Heart left ventricle (tissue), 7 donors: ENCODE measurements around a stretch of chr1.

GRCh38 chr1:8360924-8361727 is 43.2 kb downstream of the SLC45A1 start:
- PRO-cap, 6 experiments, result no peak in any of the 6 experiments
- RAMPAGE, long total RNA, 2 experiments, result no peak in any of the 2 experiments
- RRBS, result 52% methylated on average over 4 of the region's 31 CpGs

DNA sequence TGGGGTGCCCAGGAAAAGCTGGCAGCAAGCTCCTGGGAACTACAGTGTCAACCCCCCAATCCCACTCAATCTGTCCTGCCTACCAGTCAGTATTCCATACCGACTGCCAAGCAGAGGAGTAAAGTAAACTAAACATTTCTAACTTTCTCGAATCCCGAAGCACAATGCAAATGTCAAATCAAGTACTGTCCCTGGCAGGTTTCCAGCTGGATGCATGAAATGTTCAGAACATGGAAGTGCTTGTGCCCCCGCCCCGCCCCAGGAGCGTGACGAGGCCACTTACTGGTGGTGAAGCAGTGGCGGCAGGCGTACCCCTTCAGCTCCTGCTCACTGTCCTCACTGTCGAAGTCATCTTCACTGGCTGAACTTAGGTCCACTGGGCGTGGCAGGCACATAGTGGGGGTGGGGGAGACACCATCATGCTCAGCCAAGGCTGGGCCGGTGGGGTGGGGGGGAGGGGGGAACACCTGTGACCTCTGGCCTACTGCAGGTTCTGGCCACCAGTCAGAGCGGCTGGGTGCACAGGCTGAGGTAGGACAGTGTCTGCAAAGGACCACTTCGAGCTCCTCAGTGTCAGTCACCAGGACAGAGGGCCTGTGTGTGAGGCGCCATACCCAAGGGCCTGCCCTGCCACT is 46.7 kb downstream of the SLC45A1 start:
- PRO-cap, 6 experiments, result peak in 1 of 6 experiments; most common plus-strand start position 339 of the sequence (in 1)
- RAMPAGE, long total RNA, 2 experiments, result no peak in any of the 2 experiments
- RRBS, result no CpG with 5 or more reads among the region's 15 CpGs

DNA sequence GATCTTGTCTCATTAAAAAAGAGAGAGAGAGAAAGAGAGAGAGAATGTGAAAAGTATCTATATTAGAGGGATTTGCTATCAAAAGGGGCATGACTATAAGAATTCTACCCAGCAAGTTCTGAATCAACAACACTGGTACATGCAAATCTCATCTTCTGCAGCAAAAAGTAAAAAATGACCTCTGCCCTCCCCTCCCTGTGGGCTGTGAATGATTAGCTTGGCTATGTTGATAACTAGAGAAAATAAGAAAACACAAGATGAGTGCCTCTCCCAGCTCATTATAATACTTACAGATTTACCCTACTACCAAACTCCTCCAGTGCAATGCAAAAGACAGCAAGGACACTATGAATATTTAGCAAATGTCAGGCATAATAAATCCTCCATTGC is 102.4 kb downstream of the SLC45A1 start:
- PRO-cap, 6 experiments, result no peak in any of the 6 experiments
- RAMPAGE, long total RNA, 2 experiments, result no peak in any of the 2 experiments

DNA sequence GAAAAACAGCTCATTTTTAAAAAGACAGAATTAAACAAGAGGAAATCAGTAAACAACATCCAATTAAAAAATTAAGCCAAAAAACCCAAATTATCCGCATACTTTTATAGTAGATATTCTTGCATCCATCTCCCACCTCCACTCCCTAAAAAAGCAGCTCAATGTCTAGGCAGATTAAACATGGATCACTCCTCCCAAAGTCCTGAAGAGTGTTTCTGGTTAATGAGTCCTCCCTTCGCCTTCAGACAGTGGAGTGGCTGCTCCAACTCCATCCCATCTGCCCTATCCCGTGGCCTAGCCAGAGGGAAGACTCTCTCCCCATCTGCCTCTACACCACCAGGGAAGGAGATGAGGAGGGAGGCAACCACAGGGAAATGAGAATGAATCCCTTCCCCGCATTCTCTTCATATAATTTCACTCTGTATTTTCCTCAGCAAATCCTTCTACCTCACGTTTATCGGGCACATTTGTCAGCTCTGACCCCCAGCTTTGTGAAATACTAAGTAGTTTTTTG is 103.8 kb downstream of the SLC45A1 start:
- PRO-cap, 6 experiments, result peak in 2 of 6 experiments; most common plus-strand start position 333 of the sequence (in 1); most common minus-strand start position 279 of the sequence (in 2)
- RAMPAGE, long total RNA, 2 experiments, result no peak in any of the 2 experiments
- RRBS, result no CpG with 5 or more reads among the region's 6 CpGs

- PRO-cap, 6 experiments, result peak in 1 of 6 experiments; most common plus-strand start chr1:8510756 (in 1)
- RAMPAGE, long total RNA, 2 experiments, result no peak in any of the 2 experiments
- RRBS, result no CpG with 5 or more reads among the region's 5 CpGs
Observed at GRCh38 chr1:8510577-8511044, 192.7 kb downstream of the SLC45A1 start.

DNA sequence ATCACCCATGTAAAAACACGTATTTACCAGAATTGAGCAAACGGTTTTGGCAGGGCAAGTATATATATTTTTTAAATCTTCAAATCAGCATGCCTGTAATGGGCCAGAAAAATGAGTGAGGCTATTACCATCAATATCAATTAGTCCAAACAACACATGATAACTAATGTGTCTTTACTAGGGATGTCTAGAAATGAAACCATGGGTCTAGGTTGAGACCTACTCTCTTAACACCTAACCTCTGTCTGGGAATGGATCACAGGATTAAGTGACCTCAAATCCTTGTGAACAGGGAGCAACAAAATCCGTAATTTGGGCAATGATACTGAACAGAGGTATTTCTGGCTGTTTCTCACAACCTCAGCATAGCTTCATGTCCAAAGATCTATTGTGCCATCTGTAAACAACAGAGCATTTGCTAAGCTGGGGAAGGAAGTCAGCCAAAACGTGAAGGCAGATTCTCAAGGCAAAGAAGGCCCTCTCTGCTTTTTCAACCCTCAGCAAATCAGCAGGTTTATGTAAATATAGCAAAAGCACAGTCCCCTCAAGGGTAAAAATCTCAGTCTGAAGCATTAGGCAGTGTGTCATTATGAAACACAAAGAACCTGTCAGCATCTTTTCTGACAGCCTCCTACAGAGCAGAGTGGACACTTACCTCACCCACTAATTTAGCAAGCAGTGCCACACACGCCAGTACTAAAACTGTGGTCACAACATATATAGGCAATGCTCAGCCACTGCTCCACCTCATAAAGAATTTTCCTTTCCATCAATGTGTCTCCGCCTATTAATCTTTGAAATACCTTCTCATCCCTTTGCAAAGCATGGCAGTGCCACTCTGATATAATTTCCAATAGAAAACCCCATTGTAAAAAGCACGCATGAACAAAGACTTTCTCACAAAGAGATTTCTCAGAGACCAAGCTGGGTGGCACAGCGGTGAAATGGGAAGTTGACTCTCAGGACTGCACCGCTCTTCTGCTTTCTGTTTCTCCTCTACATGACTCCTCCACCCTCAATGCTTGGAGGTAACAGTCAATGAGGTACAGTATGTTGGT is 188.1 kb downstream of the RERE start:
- PRO-cap, 6 experiments, result peak in 1 of 6 experiments; most common plus-strand start position 693 of the sequence (in 1)
- RAMPAGE, long total RNA, 2 experiments, result no peak in any of the 2 experiments
- RRBS, result no CpG with 5 or more reads among the region's 9 CpGs

GRCh38 chr1:8660117-8660847 is 157.2 kb downstream of the RERE start:
- PRO-cap, 6 experiments, result no peak in any of the 6 experiments
- RAMPAGE, long total RNA, 2 experiments, result no peak in any of the 2 experiments
- RRBS, result no CpG with 5 or more reads among the region's 7 CpGs

- PRO-cap, 6 experiments, result no peak in any of the 6 experiments
- RAMPAGE, long total RNA, 2 experiments, result no peak in any of the 2 experiments
- RRBS, result no CpG with 5 or more reads among the region's 4 CpGs
Observed at GRCh38 chr1:8663032-8663799, 154.2 kb downstream of the RERE start.

DNA sequence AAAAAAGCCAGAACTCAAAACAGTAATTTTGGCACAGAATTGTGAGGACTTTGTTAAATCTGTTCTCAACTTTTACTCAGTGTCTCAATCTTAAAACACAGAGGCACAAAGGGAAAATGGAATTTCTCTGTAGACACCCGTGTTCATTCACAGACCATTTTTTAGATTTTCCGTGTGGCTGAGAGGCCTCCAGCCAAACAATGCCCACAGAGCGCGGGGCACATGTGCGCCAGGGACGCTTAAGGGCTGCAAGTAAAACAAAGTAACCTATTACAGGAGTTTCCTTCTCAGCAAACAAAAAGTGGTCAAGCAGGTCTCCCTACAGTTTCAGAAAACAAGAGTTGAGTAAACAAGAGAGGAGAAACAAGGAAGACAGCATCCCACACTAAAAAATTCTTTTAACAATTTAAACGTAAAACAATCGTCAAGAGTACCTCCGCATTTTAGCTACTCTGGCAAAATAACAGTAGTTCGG is 115.3 kb downstream of the RERE start:
- PRO-cap, 6 experiments, result no peak in any of the 6 experiments
- RAMPAGE, long total RNA, 2 experiments, result no peak in any of the 2 experiments
- RRBS, result no CpG with 5 or more reads among the region's 10 CpGs

DNA sequence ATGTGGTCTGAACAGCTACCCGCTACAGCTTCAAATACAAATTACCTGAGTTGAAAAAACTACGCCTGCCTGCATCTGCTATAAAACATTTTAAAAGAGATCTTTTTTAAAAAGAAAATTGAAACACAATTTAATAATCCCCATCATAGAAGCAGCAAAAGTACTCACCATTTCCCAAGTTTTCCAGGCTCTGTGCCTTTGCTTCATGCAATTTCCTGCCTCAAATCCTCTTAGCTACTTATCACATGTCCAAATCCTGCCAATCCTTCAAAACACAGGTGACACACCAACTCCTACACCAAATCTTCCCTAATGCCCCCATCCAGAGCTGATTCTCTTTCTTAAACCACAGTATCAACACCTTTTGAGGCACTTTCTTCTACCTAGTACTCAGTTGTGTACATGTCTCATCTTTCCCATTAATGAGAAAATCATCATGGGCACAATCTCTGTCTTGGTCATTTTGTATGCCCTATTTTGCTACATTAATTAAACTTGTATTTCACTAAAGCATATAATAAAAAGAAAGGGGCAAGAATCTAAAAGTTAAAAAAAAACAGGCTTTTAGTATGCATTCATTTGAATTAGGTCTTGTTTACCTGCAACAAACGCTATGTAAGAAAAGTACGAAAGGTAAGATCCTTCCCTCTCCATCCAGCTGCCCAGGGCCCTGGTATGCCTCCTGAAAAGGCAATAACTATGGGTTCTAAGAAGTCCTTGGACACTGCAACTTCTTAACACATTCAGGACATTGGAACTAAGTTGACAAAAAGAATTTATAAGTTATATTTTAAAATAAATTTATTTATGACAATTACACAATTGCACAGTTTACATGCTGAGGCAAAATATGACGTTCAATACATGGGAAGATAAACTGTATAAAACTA is 14.9 kb downstream of the RERE start:
- PRO-cap, 6 experiments, result no peak in any of the 6 experiments
- RAMPAGE, long total RNA, 2 experiments, result no peak in any of the 2 experiments
- RRBS, result no CpG with 5 or more reads among the region's 5 CpGs

- PRO-cap, 6 experiments, result no peak in any of the 6 experiments
- RAMPAGE, long total RNA, 2 experiments, result no peak in any of the 2 experiments
- RRBS, result no CpG with 5 or more reads among the region's 6 CpGs
Observed at GRCh38 chr1:8829353-8829848, 12.0 kb upstream of the RERE start.

DNA sequence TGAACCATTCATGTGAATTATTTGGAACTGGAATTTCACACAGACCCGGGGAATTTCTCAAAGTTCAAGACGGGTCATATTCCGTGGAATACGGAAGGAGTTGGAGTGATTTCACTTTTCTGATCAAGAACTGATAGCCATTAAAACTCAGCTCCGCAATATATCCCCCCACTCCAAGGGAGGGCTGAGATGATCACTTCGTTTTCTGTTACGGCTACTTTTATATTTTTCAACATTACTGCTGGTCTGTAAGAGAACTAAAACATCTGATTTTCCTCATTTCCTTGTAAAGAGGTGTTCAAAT is 1.1 kb upstream of the ENO1 start:
- PRO-cap, 6 experiments, result no peak in any of the 6 experiments
- RAMPAGE, long total RNA, 2 experiments, result no peak in any of the 2 experiments
- RRBS, result no CpG with 5 or more reads among the region's 7 CpGs

GRCh38 chr1:8955438-8955864 is 9.8 kb downstream of the CA6 start:
- PRO-cap, 6 experiments, result no peak in any of the 6 experiments
- RAMPAGE, long total RNA, 2 experiments, result no peak in any of the 2 experiments
- RRBS, result no CpG with 5 or more reads among the region's 13 CpGs

- PRO-cap, 6 experiments, result no peak in any of the 6 experiments
- RAMPAGE, long total RNA, 2 experiments, result no peak in any of the 2 experiments
- RRBS, result no CpG with 5 or more reads among the region's 8 CpGs
Observed at GRCh38 chr1:8969970-8970485, 24.4 kb downstream of the CA6 start.

GRCh38 chr1:9084695-9085406 is 15.4 kb upstream of the SLC2A5 start:
- PRO-cap, 6 experiments, result peak in 3 of 6 experiments; most common minus-strand start chr1:9085006 (in 3)
- RAMPAGE, long total RNA, 2 experiments, result no peak in any of the 2 experiments
- RRBS, result 0% methylated on average over 1 of the region's 12 CpGs

DNA sequence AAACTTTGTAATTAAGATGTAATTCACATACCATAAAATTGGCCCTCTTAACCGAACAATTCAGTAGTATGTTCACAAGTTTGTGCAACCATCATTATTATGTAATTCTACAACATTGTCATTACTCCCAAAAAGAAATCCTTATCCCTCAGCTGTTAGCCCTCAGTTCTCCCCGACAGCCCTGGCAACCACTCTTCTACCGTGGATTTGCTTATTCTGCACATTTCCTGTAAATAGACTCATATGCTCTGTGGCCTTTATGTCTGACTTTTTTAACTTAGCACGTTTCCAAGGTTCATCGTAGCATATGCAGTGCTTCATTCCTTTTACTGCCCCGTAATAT is 1.2 kb upstream of the GPR157 start:
- PRO-cap, 6 experiments, result no peak in any of the 6 experiments
- RAMPAGE, long total RNA, 2 experiments, result no peak in any of the 2 experiments
- RRBS, result no CpG with 5 or more reads among the region's 6 CpGs

DNA sequence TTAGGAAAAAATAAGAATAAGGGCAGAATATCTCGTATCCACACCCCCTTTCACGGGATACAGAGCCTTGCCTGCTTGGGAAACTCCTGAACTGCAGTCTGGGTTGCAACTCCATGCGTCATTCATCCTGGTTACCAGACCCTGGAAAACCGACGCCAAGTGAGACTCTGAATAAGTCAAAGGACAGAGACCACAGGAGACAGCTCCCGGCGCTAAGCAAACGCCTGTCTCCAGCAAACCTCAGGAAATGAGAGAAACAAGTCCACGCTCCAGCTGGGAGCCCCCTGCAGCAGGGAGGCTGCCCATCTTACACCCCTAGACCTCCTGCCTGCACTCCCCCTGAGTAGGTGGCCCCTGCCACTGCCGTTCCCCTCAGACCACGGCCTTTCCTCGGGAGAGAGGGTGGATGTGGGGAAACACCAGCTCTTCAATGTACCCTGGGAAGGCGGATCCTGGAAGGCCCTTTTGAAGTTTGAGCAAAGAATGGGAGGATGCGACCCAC is 37.5 kb upstream of the GPR157 start:
- PRO-cap, 6 experiments, result no peak in any of the 6 experiments
- RAMPAGE, long total RNA, 2 experiments, result no peak in any of the 2 experiments
- RRBS, result no CpG with 5 or more reads among the region's 14 CpGs

DNA sequence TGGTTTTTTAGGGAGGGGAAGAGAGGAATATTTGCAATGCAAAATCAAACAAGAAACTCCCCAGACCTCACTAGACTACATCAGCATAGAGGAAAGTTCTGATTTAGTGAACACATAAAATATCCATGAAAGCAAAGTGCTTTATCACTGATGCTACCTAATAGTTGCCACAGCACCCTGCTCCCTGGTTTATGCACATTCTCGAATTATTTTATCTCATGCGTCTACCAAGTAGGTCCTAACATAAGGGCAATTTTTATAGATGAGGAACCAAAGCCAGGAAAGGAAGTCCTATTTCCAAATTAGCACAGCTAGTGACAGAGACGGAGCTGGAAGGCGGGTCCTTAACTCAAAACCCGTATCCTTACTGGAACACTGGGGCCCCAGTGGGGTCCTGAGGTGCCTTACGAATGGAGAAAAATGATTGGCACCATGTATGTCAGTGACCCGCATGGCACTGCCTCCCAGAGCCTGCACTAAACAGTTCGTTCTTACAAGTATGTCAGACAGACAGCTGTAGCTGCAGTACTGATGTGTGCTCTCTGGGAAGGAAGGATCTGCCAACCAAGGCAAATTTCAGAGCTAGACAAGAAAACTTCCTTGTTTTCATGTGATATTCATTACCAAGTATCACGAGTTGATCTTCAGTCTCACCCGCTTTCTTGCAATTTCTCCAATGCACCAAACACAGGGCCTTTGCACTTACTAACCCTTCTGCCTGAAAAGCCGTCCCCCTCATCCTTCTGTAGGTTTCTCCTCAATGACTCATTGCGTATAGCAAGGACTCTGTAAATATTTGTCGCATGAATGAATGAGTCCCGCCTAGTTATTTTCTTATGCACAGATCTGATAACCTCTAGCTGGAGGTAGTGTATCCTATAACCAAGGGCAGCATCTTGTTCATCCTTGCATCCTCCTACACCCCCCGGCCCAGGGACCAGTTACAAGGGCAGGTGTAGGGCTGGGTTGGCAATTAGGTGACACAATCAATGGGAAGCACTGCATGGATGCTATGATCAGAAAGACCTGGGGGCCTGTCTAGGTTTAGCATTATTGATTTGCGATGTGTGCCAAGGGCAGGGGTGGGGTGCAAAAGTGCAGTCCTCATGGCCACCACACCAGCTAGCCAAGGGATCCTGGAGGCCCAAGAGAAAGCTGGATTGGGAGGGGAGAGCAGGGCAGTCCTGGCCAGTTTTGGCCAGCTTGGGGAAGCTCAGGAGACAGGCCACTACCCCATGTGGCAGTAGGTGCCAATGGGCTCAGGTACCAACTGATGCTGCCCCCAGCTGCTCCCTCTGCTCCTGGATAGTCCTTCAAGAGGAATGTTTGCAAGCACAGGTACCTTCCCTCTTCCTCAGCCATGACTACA is 51.2 kb upstream of the GPR157 start:
- PRO-cap, 6 experiments, result no peak in any of the 6 experiments
- RAMPAGE, long total RNA, 2 experiments, result no peak in any of the 2 experiments
- RRBS, result no CpG with 5 or more reads among the region's 16 CpGs

- PRO-cap, 6 experiments, result no peak in any of the 6 experiments
- RAMPAGE, long total RNA, 2 experiments, result no peak in any of the 2 experiments
- RRBS, result no CpG with 5 or more reads among the region's 5 CpGs
Observed at GRCh38 chr1:9186479-9186785, 48.1 kb upstream of the H6PD start.

DNA sequence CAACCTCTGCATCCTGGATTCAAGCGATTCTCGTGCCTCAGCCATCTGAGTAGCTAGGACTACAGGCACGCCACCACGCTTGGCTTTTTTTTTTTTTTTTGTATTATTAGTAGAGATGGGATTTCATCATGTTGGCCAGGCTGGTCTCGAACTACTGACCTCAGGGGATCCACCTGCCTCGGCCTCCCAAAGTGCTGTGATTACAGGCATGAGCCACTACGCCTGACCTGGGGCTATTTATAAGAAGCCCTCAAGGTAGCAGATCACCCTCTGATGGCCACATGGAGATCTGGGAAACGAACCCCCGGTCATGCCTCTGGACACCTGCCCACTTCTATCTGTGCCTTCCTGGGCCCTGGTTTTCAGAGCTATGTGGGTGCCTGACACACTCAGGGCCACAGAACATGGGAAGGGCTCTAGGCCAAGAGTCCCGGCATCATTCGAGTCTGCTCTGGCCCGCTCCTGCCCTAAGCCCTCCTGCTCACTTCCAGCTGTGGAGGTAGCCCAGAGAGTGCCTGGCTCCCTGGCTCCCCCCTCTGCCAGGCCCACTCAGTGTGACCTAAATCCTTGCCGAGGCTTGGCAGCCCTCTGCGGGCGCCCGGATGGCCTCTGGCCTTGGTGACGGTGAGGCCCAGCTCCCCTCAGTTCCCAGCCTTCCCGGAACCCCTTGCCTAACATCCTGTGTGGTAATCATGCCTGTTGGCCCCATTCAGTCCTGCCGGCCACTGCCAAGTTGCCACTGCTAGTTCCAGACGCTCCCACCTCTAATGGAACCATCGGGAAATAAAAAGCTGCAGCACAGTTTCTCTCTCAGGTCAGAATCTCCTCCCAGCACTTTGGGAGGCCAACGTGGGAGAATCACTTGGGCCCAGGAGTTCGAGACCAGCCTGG is 1.5 kb upstream of the H6PD start:
- PRO-cap, 6 experiments, result peak in 6 of 6 experiments; most common plus-strand start position 725 of the sequence (in 6); most common minus-strand start position 604 of the sequence (in 3)
- RAMPAGE, long total RNA, 2 experiments, result no peak in any of the 2 experiments
- RRBS, result 11% methylated on average over 6 of the region's 23 CpGs